Fibroblast of villous mesenchyme (primary cell): ENCODE data around the genes HOXC6 and HOXC4.

GRCh38 chr12:53453098-53453917 is 1.4 kb downstream of the PCBP2 start:
- CAGE, long polyA plus RNA: no peak

- CAGE, long polyA plus RNA: no peak
Observed at GRCh38 chr12:53455748-53456278, 3.9 kb downstream of the PCBP2 start.

DNA sequence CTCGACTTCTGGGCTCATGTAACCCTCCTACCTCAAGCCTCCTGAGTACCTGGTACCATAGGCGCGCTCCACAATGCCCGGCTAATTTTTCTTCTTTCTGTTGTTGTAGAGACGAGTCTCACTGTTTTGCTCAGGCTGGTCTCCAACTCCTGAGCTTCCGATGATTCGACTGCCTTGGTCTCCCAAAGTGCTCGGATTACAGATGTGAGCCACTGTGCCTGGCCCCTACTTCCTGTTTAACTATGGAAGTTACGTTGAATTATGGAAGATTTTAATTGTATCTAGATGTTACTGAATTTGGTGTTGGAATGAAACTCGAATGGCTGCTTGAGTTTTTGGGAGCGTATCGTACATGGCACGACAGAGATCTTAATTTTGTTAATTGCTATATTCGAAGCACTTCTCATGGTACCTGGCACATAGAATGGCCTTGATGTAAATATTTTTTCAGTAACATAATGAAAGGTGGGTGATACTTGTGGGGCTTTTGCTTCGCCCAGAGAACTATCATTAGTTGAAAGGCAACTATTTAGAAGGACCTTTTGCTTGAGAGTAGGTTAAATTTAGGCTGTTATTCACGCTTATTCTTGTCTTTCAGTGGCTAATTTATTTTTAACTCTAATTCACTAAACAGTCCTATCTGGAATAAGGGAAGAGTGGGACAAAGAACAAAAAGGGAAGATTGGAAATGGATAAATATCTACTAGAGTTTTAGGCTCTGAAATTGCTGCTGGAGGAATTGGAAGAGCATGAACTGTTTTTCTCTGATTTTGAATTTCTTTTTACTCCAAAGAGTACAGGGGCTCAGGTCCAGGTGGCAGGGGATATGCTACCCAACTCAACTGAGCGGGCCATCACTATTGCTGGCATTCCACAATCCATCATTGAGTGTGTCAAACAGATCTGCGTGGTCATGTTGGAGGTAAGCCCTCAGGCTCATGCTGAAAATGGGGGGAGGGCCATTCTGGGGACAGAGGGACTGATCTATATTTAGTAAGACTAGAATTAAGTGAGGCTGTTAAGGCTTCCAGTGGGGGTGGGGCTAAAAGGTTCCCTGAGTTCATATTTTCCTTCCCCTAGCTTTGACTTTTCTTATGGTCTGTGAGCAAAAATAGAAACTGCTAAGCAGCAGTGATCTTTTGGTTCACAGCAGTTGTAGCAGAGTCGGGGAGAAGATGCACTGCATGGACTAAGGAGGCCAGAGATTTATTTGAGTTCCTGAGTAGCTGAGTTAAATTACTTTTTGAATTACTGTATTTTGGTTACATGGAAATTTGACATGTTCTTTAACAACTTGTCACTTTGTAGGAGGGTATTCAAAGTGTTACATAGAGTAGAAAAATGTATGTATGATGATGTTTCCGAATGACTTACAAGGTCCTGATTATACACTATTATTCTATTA is 8.8 kb downstream of the PCBP2 start:
- CAGE, long polyA plus RNA: no peak

DNA sequence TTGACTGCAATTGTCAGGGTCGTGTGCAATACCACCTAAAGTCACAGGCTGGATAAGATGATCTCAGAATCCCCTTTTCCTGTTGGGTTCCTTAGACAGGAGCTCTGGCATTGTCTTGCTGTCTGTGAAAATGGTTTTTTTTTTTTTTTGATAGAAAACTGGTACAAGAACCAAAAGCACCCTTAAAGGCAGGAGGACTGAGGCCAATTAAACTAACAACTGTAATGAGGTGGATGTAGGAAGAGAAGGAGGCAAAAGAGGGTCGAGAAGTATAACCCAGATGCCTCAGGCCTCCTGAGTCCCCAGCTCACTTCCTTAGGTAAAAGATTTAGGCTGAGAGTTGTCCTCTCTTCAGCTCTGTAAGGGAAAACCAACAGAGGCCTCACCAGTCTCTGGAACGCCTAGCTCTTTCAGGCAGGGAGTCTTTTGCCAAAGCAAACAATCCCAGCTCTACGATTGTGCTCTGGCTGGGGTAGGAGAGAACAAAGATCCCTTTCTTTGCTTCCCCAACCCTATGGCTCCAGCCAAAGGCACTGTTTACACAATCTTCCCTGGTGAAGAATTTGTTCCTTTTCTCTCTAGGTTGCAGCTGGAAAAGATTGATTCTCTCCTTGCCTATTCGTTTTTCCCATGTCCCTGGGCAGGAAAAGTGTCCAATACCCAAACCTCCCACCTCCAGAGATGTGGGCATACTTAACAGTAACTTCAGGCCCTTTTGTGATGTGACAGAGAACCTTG is 17.0 kb downstream of the ATP5MC2 start:
- CAGE, long polyA plus RNA: no peak

DNA sequence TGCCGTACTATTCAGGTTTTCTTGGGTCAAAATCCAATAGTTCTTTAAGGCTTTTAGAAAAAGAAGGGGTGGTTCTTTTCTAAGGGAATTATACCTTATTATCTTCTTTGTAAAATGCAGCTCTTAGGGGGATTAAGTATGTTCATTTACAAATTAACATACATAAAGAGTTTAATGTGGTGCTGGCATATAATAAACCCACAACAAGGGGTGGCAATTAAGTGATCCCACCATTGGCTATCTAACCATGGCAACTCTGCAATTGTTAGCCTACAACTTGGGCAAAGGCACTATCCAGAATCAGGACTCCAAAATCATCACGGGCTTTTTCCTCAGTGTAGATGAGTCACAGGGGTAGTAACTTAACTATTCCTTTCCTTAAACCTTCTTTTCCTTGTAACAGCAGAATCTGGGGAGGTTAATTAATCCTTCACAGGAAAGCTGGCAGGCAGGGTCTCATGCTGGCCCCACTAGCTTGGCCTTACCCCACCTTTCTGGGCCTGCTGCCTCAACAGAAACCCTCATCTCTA is 980 bp downstream of the ATP5MC2 start:
- CAGE, long polyA plus RNA: no peak

DNA sequence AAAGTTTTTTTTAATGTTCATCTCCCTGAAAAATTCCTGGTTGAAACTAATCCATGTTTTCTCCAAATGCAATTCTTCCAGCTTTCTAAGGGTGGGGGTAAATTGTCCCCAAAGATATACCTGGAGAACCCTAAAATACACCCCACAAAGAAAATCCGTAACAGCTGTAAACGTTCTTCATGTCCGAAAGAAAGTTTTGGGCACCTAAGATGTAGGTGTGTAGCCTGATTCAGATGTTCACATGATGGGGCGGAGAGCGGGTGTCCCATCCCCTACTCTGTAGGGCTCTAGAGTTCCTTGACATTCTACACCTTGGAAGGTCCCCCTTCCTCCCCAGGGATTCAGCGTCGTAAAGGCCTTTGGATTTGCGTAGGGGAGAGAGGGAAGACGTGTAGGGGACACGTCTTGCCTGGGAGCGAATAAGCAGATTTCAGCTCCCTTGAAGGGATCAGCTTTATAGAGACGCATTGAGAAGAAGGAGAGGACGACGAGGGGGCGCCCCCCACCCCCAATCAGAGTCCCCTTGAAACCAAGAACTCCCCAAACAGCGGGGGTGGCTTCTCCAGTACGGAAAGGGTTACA is 457 bp downstream of the CALCOCO1 start:
- CAGE, long polyA plus RNA: no peak

GRCh38 chr12:53868376-53868888 is 70.2 kb upstream of the HOXC13 start:
- CAGE, long polyA plus RNA: no peak

DNA sequence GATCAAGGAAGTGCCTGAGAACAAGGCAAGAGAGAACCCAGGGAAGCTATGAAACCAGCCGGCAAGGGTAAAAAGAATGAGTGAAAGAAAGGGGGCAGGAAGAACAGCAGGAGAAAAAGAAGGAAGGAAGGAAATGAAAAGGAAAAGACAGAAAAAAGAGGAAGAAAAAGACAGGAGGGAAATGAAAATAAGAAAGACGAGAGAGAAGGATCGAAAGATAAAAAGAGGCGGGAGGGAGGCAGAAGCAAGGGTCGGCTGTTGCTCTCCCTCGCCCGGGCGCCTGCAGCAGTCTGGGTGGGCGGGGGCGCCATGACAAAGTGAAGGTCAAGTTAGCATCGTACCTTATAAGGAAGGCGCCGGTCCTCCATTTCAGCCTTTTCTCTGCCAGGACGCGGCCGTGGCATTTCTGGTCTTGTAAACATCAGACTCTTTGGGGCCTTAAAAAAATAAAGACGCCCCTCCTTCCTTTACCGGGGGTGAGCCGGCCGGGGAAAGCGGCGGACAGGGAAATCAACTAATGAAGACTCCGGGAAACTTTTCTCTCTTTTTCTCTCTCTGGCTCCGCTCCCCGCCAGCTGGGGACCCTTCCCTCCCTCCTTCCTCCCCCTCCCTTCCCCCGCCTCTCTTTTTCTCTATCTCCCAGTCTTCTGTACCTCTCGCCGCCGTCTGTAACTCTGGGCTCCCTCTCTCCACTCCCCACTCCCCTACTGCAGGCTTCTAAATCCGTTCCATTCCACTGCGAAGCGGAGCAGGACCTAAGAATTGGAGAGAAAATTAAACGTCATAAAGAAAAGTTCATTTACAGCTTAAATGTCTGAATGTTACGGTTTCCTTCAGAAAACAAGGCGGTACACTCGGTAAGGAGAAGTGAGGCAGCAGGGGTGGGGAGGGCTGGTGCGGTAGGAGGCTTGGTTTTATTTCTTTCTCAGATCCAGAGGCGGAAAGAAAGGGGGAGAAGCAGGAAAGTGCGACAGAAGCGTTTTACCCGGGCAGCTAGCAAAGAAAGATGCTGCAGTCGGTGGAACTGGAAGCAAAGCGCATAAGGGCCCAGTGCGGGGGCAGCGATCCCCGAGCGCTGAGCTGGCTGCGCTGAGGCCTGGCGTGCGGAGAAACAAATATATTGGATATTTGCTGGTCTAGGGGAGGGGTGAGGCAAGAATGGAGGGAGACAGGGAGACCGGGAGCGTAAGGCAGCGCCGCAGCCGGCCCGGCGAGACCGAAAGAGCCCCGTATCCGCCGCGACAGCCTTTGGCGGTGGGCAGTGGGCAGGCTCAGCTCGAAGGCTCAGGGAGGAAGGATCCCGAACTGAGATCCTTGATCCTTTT is 6.8 kb upstream of the HOXC11 start:
- CAGE, long polyA plus RNA: no peak

GRCh38 chr12:53968490-53968901 is 4.4 kb upstream of the HOXC11 start:
- CAGE, long polyA plus RNA: no peak

GRCh38 chr12:53972109-53972692 is 725 bp upstream of the HOXC11 start:
- CAGE, long polyA plus RNA: no peak

- CAGE, long polyA plus RNA: no peak
Observed at GRCh38 chr12:53979736-53980740, 4.9 kb upstream of the HOXC10 start.

GRCh38 chr12:53983208-53984404 is 1.3 kb upstream of the HOXC10 start:
- CAGE, long polyA plus RNA: no peak

DNA sequence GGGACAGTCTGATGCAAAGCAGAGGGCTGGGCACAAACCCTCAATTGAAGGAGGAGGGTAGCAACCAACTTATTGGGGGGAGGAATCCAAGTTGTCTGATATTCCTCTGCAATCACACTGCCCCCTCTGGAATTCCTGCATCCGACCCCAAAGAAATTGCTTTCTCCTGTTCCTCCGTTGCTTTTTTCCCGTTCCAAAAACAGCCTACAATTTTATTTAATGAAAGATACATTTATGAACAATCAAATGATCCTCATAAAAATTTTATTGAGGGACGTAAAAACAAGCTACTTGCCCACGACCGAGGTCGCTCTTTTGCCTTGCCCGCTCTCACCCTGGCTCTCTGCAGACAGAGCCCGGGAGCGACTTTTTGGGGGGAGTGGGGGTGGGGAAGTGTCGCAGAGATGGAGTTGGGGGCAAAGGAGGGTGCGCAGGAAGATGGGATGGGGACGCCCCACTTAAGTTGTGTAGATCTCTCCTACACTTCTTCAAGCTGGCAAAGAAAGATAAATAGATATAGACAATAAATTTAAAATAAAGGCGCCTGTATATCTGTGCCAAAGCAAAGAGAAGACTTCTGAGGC is 1.1 kb upstream of the HOXC9 start:
- CAGE, long polyA plus RNA: no peak

GRCh38 chr12:53999359-53999920 is 521 bp upstream of the HOXC9 start:
- CAGE, long polyA plus RNA: no peak

DNA sequence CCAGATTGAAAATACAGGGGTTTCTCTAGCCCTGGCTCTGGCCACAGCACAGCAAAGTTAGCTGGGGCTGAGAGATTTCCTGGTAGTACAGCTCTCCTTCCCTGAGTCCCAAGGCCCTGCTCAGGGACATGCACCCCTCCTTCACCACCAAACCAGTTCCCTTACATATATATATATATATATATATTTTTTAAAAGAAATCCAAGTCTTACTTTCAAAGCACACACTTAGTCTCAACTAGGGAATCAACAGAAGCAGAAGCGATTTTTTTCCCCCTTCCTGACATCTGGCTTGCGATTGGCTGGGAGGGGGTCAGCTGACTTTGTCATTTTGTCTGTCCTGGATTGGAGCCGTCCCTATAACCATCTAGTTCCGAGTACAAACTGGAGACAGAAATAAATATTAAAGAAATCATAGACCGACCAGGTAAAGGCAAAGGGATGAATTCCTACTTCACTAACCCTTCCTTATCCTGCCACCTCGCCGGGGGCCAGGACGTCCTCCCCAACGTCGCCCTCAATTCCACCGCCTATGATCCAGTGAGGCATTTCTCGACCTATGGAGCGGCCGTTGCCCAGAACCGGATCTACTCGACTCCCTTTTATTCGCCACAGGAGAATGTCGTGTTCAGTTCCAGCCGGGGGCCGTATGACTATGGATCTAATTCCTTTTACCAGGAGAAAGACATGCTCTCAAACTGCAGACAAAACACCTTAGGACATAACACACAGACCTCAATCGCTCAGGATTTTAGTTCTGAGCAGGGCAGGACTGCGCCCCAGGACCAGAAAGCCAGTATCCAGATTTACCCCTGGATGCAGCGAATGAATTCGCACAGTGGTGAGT is at the start of gene HOXC6:
TSS of gene HOXC6 (plus strand) at position 359 of the 846 bp plus-strand sequence.
- CAGE, long polyA plus RNA: no peak

- CAGE, long polyA plus RNA: no peak
Observed at GRCh38 chr12:54053568-54054388, at the start of gene HOXC4. HOXC4 (plus strand) TSS chr12:54053835.

DNA sequence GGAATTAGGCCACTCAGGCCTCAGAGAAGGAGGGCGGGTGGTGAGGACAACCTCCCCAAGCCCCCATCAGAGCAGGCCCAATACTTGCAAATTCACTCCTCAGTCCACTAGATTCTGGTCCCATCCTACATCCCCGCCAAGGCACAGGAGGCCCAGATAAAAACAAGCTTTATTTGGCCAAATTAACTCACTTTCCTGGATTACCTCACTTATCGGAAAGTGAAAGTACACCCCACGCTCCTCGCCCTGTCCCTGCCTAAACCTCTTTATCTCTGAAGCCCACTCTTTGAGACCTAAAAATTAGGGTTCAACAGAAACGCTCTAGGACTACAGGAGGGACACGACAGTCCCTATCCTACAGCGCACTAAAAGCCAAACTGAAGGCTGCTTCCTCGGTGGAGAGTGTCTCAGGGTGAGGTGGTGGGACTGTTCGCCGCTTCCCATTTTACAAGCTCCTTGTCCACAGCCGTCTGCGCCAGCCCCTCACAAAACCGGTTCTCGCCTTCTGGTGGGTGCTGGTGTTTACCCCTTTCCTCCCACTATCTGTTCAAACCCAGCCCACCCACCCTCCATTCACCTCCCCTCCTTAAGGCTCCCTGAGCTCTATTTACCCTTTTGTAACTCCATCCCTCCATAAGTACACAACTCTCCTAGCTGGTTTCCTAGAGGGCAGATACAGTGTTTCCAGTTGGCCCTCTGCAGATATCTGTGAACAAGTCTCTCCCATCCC is 24.3 kb downstream of the HOXC4 start:
- CAGE, long polyA plus RNA: no peak

- CAGE, long polyA plus RNA: no peak
Observed at GRCh38 chr12:54146944-54147433, 41.8 kb downstream of the SMUG1 start.

GRCh38 chr12:54174848-54175545 is 13.8 kb downstream of the SMUG1 start:
- CAGE, long polyA plus RNA: no peak

GRCh38 chr12:54196305-54196799 is 7.6 kb upstream of the SMUG1 start:
- CAGE, long polyA plus RNA: no peak